Sciatic nerve (tissue), 1 donor: ENCODE measurements around the gene GJA3.

- PRO-cap: no peak
Observed at GRCh38 chr13:18279762-18280299, 901.8 kb downstream of the TUBA3C start.

DNA sequence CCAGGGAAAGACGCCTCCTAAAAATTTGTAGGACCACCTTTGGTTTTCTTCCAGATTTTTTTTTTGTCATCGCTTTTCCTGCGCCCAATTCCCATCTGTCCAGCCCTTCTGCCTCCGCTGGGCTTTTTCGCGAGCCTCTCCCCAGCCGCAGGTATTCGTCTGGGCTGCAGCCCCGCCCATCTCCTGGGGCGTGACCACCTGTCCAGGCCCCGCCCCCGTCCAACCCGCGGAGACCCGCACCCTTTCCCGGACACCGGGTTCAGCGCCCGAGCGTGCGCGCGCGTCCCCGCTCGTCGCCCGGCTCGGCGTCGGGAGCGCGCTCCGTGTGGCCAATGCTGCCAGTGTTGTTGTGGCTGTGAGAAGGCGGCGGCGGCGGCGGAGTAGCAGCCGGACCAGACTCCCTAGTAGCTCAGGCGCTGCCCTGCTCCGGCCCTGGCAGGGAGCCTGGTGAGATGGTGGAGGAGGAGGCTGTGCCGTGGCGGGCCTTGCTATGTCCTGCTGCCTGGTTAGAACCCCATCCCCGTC is 553.3 kb downstream of the TUBA3C start:
- PRO-cap: no peak

- PRO-cap: no peak
Observed at GRCh38 chr13:19109488-19110010, 72.1 kb downstream of the TUBA3C start.

DNA sequence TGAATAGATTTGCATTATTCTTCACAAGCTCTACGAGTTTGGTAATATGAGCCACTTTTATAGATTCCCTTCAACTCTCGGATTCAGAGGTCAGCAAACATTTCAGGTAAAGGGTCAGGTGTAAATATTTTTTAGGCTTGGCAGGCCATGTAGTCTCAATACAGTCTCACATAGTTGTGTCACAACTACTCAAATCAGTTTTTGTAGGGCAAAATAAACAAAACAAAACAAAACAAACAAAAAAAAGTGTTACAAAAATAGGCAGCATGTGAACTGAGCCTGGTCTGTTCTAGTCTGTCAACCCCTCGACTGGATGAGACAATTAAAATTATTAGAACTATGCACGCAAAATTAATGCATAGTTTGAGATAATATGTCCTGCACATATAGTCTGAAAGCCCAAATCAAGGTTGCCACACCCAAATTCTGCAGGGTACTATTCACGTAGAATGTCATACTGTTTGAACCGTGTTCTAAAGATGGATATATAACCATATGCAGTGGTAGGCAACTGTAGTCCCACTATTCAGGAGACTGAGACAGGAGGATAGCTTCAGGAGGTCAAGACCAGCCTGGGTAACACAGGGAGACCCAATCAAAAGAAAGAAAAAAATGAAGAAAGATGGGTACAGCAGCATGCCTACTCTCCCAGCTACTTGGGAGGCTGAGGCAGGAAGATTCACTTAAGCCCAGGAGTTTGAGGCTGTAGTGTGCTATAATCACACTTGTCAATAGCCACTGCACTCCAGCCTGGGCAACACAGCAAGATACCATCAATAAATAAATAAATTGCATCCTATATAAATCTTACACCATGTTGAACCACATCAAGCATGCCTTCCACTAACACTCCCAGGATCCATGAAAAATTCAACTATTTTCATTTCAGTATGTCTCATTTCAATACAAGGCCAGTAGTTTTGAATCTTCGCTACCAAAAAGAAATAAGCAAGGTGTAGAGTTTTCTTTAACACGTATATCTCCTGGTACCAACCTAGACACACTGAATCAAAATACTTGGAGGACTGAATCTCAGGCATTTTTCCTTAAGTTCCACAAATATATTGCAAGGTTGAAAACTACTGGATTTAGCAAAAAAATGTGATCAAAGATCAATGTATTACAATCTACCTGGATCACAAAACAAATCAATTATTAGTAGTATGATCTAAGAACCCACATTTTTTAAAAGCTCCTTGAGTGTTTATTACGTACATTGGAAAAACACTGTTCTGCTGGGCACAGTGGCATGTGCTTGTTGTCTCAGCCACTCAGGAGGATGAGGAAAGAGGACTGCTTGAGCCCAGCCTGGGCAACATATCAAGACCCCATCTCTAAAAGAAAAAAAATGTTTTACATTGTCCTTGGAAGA is 56.9 kb downstream of the PSPC1 start:
- PRO-cap: no peak

DNA sequence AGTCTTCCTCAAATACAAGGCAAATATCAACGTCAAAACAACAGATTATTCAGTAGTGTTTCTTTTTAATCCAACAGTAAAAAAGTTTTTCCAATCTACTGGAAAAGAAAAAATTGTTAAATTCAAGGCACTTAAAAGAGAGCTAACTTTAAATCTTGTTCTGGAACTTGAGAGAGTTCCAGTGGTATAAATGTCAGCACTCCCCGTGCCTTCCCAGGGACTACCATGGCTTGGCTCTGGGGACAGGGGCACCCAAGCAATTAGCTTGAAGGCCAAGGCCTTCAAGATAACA is 1.5 kb downstream of the ZMYM5 start:
- PRO-cap: no peak

DNA sequence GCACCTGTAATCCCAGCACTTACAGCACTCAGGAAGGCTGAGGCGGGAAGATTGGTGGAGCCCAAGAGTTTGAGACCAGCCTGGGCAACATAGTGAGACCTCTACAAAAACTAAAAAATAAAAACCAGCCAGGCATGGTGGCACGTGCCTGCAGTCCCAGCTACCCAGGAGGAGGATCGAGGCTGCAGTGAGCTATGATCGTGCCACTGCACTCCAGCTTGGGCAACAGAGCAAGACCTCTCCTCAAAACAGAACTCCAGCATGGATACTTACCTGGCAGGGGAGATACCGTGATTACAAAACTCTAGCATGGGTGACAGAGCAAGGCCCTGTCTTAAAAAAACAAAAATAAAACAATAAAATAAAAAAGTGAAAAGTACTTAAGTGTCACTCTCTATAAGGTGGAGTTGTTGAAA is 95.3 kb downstream of the GJA3 start:
- PRO-cap: unidirectional peak, plus-strand start at position 264 of the sequence

- PRO-cap: no peak
Observed at GRCh38 chr13:20118232-20118540, 42.7 kb downstream of the GJA3 start.

DNA sequence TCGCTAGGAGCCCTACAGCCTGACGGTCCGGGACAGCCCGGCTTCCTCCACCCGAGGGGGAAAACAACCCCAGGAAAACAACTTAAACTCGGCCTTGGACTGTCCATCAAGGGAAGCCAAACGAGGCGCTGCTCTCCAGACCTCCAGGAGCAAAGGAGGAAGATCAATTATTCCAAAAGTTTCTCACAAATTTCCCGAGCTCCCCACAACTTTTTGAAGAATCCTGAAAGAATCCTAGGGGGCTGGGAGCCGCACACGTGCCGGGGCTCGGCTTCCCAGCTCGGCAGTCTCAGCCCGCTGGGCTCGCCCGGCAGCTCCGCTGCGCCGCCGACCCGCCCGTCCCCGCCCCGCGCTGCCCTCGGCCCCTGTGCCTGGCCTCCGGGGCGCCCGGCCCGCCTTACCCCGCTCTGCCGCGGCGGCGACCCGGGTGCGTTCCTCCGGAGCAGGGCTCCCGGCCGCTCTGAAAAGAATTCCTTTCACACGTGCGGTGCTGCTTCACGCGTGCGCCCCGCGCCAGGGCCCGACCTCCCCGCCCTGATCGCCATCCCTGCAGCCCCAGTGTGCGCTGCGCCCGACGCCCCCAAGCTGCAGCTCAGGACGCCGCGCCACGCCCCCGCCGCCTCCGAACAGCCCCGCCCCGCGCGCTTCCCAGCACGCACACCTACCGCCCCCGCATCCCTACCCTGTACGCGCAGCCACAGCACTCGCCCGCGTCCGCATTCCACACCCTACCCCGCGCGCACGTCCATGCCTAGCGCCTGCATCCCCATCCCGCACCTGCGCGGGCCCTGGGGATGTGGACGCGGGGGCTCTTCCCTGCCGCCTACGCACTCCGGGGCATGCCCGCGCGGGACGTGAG is at the start of gene GJA3:
Gene GJA3 (minus strand): TSS at position 564 of the 859 bp plus-strand sequence.
- PRO-cap: no peak

GRCh38 chr13:20263243-20263683 is 31.1 kb upstream of the GJB6 start:
- PRO-cap: no peak

GRCh38 chr13:20390507-20391282 is 135.0 kb downstream of the CRYL1 start:
- PRO-cap: no peak

DNA sequence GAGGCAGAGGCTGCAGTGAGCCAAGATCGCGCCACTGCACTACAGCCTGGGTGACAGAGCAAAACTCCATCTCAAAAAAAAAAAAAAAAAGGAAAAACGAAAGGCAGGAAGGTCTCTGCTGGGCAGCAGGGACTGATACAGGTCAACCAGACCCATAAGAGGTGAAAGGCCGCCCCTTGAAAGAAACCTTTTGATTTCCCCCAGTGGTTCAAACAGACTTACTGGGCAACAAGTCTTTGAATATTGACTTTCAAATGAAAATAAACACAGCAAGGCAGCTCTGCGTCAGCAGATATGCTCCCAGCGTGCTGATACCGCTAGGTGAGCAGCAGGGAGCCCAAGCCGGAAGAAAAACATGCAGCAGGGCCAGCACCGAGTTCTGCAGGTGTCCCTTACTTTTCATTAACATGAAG is 49.4 kb downstream of the CRYL1 start:
- PRO-cap: no peak

- PRO-cap: bidirectional peak, plus-strand start at chr13:20525225, minus-strand start at chr13:20525248
Observed at GRCh38 chr13:20525031-20525681, 501 bp downstream of the CRYL1 start.

GRCh38 chr13:20728854-20729291 is 25.4 kb downstream of the IL17D start:
- PRO-cap: no peak

DNA sequence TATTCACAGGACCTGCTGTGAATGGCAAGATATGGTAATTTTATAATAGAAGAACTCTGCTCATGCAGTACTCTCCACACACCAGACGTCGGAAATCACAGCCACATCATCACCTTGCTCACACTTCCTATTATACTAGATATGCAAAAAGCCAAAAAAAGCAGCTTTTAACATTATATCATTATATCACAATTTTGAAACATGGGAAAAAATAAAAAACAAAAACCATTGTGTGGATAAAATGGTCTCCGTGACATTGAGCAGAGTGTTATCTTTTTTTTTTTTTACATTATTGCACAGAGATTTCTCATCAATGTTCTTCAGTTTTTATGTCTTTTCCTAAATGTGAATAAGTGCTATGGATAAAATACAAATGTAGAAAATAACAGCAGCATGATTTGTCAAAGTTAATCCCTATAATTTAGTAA is 71.6 kb upstream of the XPO4 start:
- PRO-cap: no peak

GRCh38 chr13:21014447-21015244 is 46.7 kb downstream of the LATS2 start:
- PRO-cap: no peak

DNA sequence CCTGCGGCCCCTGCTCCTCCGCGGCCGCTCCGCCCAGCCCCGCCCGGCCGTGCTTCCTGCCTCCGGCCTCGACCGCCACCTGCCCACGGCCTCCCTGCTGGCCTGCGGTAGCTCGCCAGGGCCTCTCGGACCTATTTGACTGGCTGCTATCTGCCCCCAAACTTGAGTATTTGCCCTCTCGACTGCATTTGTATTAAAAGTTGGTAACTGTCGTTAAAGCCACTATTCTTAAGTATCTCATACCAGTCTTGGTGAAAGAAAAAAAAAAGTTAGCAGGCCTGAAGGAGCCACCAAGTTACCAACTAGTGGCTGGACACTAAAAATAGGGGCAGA is 221 bp upstream of the LATS2 start:
- PRO-cap: bidirectional peak, plus-strand start at position 52 of the sequence, minus-strand start outside the sequence

DNA sequence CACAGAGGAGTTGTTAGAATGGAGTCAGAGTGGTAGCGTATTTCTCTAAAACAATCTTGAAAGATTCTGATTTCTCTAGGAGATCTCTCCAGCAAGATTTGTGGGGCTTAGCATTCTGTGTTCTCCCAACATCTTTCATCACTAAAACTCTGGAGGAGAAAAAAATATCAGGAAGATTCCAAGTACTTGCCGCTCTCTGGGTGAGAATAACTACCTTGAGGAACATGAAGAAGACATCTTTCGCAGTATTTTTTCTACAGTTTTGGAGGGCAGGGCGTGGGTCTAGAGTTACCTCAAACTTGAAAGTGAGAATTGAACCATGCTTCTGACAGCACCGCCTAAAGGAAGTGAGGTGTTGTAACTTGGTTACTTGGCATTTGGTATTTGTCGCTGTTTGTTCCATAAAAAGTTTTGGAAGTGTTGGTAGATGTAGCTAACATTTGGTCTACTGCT is 134.1 kb downstream of the MRPL57 start:
- PRO-cap: no peak

DNA sequence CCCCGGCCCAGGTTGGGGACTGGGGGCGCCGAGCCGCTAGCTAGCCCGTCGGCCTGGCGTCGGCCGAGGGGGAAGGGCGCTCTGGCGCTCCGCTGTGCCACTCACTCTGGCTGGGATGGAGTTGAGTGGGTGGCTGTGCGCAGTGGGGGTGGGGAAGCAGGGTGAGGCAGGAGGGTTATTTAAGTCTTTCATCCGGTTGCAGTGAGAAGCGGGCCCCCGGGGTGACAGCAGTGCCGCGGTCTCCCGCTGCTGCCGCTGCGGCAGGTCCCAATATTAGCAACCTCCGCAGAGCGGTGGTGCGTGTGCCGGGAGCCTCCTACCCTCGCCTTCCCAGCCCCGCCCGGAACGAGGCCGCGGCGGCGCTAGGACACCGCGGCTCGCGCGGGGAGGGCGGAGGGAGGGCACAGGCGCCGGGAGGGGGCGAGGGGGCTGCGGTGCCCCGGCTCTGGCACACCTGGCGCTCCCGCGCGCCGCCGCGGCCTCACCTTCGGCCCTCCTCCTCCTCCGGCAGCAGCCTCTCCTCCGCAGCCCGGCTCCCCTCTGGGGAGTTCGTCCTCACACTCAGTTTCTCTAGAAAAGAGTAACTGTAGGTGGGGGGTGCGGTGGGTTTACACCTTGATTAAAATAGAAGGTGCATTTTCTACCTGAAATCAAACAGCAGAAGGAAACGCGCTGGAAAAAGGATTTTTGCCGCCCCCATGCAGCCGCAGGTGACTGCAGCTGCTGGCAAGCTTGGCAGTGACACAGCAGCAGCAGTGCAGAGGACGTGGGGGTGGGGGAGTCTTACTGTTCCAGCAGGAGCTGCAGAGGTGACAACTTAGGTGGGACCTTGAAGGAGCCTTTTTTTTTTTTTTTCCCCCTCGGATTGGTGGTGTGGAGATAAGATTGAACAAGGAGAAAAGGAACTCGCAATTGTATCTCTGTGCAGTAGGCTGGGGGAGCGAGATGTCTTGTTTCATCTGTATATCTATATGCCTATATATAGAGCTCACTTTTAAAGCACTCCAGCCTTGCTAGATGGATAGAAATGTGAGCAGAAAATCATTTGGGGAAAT is 4.5 kb downstream of the FGF9 start:
- PRO-cap: no peak

DNA sequence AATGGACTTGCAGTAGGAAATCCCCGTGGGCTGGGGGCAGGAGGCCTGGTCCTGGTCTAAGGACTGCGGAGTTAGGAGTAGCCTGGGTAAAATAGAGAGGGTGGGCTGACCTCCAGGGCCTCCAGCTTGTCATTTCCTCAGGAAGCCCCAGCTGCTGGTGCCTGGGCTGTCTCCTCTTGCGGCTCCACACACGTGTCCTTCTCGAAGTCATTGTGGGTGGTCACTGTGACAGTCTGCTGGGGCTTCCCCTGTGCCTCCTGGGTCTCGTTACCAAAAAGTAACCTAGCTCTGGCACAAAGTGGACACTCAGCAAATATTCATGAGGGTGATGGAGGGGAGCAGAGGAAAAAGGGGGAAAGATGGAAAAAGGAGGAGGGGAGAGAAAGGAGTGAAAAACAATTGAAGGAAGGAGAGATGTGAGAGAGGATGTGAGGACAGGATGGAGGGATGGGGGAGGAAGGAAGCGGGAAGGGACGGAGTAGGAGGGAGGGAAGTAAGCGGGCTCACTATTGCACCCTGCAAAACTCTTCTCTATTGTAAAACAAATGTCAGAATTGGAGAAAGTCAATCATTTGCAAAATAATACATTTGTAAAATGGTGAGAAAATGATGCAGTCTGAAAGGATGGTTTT is 259.8 kb downstream of the FGF9 start:
- PRO-cap: no peak

GRCh38 chr13:22883841-22884390 is 296.9 kb upstream of the SGCG start:
- PRO-cap: no peak